Fallopian tube (tissue), 1 donor: ENCODE measurements around the genes HCK, ASXL1 and BPIFB1.

- PRO-cap: no peak
These were observed 39.8 kb upstream of the MYLK2 start for GRCh38 chr20:31779253-31779848.

DNA sequence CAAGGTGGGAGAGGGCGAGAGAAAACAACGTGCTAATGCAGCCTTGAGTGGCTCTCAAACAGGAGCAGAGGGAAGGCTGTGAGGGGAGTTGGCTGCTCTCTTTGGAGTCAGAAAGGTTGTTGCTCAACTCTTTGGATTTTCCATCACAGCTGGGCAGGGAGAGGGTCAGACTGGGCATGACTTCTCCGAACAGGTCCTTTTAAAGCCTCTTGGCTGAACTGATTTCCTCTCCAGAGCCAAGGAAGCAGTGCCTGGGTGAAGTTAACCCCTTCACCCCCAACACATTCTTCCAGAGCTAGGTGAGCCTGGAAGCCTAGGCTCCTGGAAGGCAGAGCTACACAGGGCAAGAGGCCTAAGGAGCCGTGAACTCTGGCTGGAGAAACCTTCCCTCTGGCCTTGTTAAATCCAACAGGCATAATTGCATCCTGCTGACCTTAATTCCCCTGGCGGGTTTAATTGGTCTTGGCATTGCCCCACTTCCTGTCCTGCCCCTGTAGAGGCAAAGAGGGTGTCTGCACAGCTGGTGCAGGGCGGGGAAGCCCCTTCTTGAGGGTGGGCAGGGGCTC, 3.7 kb upstream of the MYLK2 start:
- PRO-cap: no peak

DNA sequence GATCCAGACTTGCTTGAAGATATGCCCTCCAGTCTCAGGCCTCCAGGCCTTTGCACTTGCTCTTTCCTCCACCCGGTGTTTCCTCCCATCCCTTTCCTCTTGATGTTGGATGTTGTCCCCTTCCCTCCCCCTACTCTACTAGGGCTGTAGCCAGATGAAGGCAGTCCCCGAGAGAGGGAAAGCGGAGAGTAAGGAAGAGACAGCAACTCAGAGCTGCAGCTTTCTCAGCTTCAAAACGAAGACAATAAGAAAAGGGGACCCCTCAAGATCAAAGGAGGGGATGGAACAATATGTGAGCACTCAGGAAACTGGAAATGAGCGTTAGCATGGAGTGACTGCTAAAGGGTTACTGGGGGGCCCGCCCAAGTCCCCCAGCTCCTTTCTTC, 592 bp upstream of the XKR7 start:
- PRO-cap: no peak

GRCh38 chr20:32051335-32051620, 764 bp upstream of the HCK start:
- PRO-cap: no peak

DNA sequence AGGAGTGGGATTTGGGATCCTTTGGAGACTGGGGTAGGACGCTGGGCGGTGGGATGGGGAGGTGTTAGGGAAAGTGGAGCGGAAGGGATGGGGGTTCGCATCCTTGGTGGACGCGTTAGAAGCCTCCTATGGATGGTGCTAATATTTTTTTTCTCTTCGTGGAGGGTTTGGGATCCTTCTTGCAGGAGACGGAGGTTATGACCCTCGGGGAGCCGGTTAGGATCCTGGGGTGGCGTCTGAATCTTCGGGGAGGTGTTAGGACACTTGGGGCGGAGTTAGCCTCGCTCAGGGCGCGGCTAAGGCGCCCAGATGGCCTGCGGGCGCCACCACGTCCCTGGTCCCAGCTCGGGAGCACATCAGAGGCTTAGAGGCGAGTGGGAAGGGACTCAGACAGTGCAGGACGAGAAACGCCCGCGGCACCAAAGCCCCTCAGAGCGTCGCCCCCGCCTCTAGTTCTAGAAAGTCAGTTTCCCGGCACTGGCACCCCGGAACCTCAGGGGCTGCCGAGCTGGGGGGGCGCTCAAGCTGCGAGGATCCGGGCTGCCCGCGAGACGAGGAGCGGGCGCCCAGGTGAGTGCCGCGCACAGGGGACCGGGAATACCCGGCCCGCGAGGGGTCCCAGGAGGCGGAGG, at the start of gene HCK:
TSS of gene HCK (plus strand) at position 326 of the 632 bp plus-strand sequence.
- PRO-cap: unidirectional peak, plus-strand start at position 299 of the sequence; unidirectional peak, plus-strand start at position 326 of the sequence; unidirectional peak, plus-strand start at position 359 of the sequence

GRCh38 chr20:32052549-32053429, 747 bp downstream of the HCK start:
- PRO-cap: no peak

- PRO-cap: no peak
These were observed 39.1 kb downstream of the PLAGL2 start for GRCh38 chr20:32168400-32168876.

GRCh38 chr20:32194781-32195110, 12.8 kb downstream of the PLAGL2 start:
- PRO-cap: no peak

- PRO-cap: no peak
These were observed 12.3 kb downstream of the PLAGL2 start for GRCh38 chr20:32195111-32195762.

DNA sequence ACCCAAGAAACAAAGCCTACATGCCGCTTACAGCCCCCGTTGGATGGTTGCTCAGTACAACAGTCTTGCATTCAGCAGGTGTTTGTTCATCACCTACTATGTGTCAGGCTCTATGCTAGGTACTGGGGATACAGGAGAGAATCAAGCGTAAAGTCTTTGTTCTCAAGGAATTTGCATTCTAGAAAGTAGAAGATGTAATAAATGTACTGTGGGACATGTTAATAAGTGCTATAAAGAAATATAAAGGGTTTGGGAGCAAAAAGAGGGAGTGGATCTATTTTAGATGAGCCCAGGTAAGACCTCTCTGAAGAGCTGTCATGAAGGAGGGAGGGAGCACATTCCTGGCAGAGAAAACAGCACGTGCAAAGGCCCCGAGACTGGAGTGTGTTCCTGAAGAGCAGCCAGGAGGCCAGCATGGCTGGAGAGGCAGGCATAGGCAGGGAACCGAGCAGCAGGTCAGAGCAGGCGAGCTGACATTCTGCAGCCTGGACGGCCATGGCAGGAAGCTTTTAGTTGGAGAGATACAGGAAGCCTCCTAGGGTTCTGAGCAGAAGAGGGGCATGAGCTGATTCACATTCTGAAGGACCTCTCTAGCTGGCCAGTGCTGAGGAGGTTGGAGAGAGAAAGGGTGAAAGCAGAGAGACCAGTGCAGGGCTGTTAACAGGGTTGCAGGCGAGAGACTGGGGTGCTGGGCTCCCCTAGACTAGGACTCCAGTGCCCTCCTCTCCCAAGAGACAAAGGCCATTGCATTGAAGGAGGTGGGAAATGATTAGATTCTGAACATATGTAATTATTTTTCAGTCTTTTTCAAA, 29.6 kb downstream of the POFUT1 start:
- PRO-cap: no peak

- PRO-cap: no peak
These were observed 522 bp upstream of the ASXL1 start for GRCh38 chr20:32357696-32357922.

DNA sequence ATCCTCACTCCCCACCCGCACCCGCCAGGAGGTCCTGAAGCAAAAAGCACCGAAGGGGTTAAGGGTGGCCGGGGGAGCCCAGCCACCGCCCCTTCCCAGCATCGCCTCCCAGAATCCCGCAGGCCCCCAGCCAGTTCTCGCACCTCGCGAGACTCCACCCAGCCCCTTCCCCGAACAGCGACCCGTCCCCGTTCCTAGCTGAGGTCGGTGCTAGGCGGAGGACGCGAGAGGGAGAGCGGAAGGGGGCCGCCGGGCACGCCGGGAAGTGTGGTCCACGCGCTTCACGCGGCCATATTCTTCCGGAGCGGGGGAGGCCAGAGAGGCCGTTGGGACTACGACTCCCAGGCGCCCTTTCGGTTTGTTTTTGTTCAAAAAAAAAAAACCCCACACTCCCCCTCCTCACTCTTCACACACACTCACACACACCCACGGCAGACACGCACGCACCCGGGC, at the start of gene ASXL1:
TSS of gene ASXL1 (plus strand) at position 409 of the 453 bp plus-strand sequence.
- PRO-cap: bidirectional peak, plus-strand start at position 438 of the sequence, minus-strand start at position 115 of the sequence

- PRO-cap: no peak
These were observed 75.3 kb downstream of the ASXL1 start for GRCh38 chr20:32433358-32433822.

DNA sequence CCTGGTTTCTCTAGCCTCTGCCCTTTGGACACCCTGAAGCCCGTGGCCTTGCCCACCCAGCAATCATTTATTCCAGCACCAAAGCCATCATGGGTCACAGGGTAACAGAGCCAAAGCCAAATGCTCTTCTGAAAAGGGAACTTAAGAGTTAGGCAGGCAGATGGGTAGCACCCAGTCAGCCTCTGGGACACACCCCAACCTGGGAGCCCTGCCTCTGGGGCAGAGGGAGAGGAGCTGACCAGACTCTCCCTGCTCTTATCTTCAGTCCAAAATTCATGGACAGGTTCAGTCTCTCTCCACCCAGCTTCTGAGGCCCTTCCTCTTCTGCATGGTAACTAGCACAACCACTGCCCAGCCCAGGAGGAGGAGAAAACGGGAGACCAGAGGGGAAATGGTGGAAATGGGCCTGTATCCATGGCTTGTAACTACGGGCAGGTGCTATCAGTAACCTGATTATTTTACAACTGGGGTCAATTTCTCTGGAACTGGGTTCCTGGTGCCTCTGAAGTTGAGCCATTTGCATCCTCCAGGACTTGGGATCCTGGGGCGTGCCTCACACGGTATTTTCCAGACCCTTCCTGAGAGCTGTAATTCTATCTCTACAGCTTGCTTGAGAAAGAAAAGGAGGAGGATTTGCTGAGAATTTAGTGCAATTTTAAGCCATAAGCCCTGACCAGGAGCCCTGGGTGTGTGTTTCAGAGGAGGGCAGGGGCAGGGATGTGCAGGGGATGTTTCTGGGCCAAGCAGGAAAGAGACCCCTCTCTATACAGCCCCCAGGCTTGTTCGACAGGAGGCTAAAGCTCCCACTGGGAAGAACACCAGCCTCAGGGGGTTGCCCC, 105.3 kb downstream of the NOL4L start:
- PRO-cap: no peak

DNA sequence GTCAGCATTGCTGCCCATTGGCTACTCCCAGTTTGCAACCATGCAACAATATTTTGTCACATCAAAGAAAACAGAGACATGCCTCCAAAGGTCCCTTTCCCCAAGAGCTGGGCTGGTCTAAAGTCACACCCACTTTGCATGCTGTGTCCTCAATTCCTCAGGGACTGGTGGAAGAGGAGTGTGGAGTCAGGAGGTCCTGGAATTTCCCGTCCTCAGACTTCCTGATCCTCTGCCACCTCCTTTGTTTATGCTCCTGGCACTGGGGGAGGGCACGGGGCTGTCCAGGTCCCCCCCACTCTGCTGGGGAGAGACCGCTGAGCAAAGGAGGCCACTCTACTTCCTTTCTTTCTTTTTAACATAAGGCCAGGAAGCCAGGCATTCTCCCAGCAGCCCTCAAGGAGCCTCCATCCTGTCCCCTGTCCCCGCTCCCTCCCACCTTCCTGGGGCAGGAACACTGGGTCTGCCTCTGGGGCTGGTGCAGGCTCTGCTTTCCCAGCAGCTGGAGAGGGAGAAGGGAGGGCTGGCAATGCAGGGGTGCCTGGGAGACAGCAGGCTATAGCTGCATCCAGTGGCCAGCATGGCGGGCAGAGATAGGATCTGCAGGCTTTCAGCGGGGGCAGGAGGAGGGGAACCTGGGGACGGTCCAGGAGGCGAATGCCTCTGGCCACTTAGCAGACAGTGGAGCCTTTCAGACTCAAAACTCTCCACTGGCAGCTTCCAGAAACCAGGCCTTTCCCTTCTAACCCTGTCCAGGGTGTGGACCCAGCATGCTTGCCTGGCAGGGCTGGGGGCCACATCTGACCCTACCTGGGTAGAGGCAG, 68.1 kb downstream of the NOL4L start:
- PRO-cap: no peak

DNA sequence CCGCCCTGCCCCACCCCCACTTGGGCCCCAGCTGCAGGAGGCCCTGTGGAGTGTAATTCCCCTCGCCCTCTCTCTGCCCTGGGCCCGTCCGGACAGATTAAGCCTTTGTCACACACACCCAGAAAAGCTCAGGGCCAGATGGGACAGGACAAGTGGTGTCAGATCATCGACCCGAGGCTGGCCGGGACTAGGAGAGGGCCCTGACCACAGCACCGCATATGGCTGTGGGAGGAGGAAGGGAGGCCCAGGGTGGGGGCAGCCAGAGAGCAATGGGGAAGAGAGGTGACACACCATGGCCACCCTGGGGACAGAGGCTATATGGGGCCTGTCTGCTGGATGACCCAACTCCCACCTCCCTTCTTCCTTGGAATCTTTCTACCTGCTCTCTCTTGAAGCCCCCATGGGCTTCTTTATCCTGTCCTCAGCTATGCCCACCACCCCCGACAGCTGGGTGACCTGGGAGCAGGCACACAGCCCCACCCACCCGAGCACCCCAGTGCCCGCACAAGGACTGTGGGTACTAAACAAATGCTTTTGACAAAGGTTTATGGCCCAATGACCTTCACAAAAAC, 3.8 kb downstream of the NOL4L start:
- PRO-cap: no peak

DNA sequence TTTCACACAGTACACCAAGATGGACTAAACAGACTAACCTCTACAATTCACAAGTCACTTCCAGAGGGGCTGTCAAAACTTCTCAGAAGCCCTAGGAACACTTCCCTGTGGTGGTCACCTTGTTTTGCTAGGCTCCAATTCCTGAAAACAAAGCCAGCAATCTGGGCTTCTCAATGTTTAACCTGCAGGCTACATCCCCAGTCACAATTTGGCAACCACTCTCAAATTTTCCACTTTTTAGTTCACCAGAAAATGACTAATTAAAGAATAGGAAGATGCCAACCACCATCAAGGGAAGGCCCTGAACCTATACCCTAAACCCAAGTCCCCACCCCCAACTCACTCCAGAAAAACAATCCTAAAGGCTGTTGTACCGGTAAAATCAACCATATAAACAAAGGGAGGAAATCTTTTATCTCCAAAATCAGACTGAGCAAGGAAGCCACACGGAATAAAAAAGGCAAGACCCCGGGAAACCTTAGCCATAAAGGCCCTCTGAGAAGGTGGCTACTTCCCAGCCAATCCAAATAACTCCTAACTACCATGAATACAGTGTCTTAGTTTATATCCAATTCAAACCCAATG, 34.4 kb upstream of the C20orf203 start:
- PRO-cap: no peak

- PRO-cap: no peak
These were observed 9.3 kb upstream of the EFCAB8 start for GRCh38 chr20:32849234-32849966.

DNA sequence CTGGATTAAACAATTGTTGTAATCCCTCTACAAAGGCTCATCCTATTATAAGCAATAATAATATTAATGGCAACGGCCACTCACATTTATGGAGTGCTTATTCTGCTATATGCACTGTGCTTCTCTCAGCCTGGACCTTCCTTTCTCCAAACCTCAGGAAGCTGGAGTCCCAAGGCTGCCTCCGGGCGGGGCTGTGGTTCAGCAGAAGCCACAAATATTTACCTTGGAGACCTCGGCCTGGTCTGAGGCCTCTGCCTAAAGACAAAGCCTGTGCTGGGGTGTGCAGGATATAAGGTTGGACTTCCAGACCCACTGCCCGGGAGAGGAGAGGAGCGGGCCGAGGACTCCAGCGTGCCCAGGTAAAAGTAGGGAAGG, at the start of gene BPIFB1:
TSS of gene BPIFB1 (plus strand) at position 319 of the 375 bp plus-strand sequence.
- PRO-cap: no peak

DNA sequence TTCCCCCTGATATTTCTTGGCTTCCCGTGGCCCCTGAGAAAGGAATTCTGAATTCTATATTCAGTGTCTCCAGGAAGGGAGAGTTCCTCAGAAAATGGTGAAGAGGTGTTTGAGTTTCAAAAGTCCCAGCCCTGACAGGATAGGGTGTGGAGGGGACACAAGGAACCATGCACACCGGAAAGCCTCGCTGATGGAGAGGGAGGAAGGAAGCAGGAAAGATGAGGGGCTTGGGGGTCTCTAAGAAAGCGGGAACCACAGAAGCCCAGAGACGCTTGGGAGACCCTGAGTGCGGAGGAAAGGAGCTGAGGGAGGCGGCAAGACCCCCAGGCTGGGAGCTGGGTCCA, 49.6 kb downstream of the BPIFB1 start:
- PRO-cap: no peak